Hepatocyte (in vitro differentiated cells and primary cell): ENCODE measurements around the gene CLINT1.

GRCh38 chr5:154238798-154239592, 48.5 kb downstream of the GALNT10 start:
- RAMPAGE, long total RNA: no peak
- RRBS: no CpG with 5 or more reads among the region's 14 CpGs

GRCh38 chr5:154384458-154385031, 61.3 kb upstream of the SAP30L start:
- RAMPAGE, long total RNA: no peak
- RRBS: no CpG with 5 or more reads among the region's 8 CpGs

GRCh38 chr5:154608353-154608692, 130.3 kb upstream of the HAND1 start:
- RAMPAGE, long total RNA: no peak
- RRBS: 49% methylated on average over 2 of the region's 3 CpGs

DNA sequence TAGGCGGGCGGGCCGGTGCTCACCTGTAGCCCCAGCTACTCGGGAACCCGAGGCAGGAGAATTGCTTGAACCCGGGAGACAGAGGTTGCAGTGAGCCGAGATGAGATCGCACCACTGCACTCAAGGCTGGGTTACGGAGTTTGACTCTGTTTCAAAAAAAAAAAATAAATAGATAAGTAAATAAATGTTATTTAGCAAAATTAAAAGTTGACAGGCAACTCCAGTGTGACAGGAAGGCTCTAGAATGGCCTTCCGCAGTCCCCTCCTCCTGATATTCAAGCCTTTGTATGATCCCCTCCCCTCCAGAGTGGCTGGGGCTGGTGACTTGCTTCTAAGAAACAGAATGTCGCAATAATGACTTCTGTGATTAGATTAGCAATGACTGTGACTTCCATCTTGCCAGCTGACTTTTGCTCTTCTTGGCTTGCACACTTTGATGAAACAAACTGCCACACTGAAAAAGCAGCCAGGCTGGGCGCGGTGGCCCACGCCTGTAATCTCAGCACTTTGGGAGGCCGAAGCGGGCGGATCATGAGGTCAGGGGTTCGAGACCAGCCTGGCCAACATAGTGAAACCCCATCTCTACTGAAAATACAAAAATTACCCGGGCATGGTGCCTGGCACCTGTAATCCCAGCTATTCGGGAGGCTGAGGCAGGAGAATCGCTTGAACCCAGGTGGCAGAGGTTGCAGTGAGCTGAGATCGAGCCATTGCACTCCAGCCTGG, 106.5 kb upstream of the LARP1 start:
- RAMPAGE, long total RNA: no peak
- RRBS: 95% methylated on average over 2 of the region's 22 CpGs

GRCh38 chr5:154753640-154754229, 1.4 kb upstream of the LARP1 start:
- RAMPAGE, long total RNA: no peak
- RRBS: no CpG with 5 or more reads among the region's 6 CpGs

GRCh38 chr5:154783664-154784392, 28.7 kb downstream of the LARP1 start:
- RAMPAGE, long total RNA: no peak
- RRBS: no CpG with 5 or more reads among the region's 12 CpGs

GRCh38 chr5:154813588-154813995, 36.8 kb downstream of the FAXDC2 start:
- RAMPAGE, long total RNA: no peak
- RRBS: no CpG with 5 or more reads among the region's 7 CpGs

GRCh38 chr5:155156648-155157067, 143.1 kb downstream of the KIF4B start:
- RAMPAGE, long total RNA: no peak
- RRBS: no CpG with 5 or more reads among the region's 4 CpGs

DNA sequence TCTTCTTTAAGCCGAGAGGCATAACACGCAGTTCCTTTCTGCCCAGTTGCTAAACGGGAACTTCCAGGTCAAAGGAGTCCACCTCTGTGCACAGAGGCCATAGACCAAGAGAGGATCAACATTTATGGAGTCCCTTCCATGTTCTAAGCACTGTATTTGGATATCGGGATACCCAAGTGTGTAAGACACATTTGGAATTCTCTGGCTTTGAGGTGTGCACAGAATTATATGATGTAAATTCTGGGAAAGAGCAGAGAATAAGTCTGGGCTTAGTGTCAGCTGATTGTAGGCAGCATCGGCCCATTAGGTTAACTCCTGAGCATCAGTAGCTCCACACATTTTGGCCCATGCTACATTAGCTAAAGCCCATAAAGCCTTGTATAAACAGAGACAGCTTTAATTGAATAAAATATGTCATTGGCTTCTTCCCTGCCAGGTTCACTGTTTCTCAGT, 209.0 kb downstream of the KIF4B start:
- RAMPAGE, long total RNA: no peak
- RRBS: no CpG with 5 or more reads among the region's 5 CpGs

DNA sequence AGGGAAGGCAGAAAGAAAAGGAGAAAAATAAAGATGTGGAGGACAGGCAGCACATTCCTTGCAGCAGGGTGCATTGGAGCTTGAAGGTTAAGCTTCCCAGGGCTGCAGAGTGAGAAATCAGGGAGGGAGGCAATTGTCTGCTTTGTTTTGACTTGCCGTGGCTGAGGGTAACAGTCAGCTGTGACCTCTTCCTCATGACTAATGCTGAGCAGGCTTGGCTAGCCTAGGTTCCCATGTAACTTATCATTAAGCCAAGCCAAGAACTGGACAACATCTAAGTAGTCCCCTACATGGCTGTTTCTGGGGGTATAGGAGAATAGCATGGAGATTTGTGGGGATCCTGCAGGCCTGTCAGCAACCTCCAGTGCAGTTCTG, 148.9 kb downstream of the SGCD start:
- RAMPAGE, long total RNA: no peak
- RRBS: no CpG with 5 or more reads among the region's 1 CpG

DNA sequence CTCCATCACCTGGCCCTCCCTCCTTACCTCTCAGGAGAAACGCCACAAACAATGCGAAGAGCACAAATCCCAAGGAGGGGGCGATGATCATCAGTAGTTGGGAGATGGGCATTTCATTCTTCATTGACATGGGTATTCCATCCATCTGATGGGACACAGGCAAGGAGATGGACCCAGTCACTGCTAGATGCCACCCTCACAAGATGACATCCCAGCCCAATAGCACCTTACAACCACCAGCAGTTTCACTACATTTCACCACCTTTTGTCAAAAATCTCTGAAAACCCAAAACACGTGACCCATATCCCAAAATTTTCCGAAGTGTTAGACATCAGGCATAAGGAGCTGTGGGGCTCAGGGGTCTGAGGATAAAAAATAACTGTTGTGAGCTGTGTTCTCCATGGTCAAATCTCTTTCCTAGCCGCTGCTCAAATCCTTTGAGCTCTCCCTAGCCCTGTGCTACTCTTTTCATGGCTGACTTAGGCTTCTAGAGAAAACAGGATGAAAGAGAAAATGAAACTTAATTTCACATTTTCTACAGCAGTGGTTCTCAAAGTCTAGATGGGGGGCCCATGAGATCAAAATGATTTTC, 40.9 kb downstream of the TIMD4 start:
- RAMPAGE, long total RNA: no peak
- RRBS: no CpG with 5 or more reads among the region's 6 CpGs

GRCh38 chr5:157109629-157110294, 918 bp upstream of the HAVCR2 start:
- RAMPAGE, long total RNA: no peak
- RRBS: no CpG with 5 or more reads among the region's 1 CpG

DNA sequence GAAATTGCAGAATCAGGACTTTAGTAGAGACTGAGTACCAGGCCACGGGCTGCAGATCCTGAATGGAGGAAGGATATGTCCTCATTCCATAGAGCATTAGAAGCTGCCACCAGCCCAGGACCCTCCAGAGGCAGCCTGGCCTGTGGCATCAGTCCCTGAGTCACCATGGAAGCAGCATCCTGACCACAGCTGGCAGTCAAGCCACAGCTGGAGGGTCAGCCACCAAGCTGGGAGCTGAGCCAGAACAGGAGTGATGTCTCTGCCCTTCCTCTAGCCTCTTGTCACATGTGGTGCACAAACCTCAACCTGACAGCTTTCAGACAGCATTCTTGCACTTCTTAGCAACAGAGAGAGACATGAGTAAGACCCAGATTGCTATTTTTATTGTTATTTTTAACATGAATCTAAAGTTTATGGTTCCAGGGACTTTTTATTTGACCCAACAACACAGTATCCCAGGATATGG, 13.2 kb upstream of the CYFIP2 start:
- RAMPAGE, long total RNA: no peak
- RRBS: no CpG with 5 or more reads among the region's 1 CpG

DNA sequence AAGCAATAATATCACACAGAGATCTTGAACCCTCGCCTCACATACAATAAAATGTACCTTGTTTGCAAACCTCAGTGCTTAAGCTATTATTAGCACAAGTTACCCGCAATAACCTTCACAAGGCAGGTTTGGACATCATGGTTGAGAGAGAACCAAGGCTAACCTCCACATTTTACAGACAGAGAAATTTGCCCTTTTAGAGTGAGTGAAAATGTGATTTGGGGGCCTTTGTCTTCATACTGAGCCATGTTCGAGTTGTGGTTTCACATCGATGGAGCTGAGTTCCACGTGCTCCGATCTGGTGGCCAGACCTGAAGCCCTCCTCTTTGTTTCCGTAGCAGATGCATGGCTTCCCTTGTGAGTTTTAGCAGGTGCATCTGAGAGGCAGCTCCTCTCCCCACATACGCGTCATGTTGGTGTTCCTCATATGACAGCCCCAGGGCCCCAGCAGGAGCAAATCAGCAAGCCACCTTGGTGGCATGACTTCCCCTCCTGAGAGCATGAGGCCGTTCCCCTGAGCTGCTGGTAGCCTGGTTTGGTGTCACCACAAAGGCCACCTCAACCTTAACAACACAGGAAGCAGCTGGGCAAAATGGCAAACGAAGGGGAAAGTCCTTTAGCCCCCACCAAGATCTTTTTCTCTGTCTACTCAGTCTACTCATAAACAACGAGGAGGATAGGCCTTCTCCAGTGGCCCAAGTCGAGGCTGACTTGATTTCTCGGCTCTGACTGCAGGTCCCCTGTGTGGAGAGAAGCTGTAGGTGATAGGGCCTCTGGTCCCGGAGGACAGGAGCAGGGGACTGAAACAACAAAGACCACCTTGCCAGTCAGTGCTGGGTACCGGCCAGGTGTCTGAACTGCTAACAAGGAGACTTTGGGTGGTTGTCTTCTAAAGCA, 5.8 kb downstream of the CYFIP2 start:
- RAMPAGE, long total RNA: no peak
- RRBS: 90% methylated on average over 2 of the region's 16 CpGs

- RAMPAGE, long total RNA: no peak
- RRBS: no CpG with 5 or more reads among the region's 4 CpGs
Observed at GRCh38 chr5:157515910-157516544, 56.0 kb downstream of the NIPAL4 start.

GRCh38 chr5:157563727-157564765, 11.5 kb downstream of the ADAM19 start:
- RAMPAGE, long total RNA: no peak
- RRBS: no CpG with 5 or more reads among the region's 18 CpGs

- RAMPAGE, long total RNA: no peak
- RRBS: 53% methylated on average over 22 of the region's 84 CpGs
Observed at GRCh38 chr5:157689824-157691040, 18.9 kb downstream of the C5orf52 start.

DNA sequence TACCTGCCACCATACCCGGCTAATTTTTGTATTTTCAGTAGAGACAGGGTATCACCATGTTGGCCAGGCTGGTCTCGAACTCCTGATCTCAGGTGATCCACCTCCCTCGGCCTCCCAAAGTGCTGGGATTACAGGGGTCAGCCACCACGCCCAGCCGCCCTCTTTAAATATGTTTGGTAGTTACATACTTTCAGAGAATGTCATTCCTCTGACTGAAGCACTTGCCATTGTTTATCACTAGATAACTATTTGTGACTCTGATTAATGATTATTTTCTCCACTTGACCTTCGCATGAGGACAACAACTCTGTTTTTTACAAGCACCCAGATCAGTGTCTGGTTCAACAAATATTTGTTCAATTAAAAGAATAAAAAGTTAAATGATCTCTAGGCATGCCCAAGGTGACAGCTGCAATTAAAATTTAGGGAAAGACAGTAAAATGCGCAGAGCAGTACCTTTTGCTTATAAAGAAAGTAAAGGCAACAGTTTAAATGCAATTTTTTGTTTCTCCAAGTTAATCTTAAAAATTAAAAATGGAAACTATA, 56.2 kb downstream of the CLINT1 start:
- RAMPAGE, long total RNA: no peak
- RRBS: no CpG with 5 or more reads among the region's 7 CpGs

- RAMPAGE, long total RNA: no peak
- RRBS: 88% methylated on average over 1 of the region's 4 CpGs
Observed at GRCh38 chr5:157832626-157833132, 26.3 kb downstream of the CLINT1 start.

DNA sequence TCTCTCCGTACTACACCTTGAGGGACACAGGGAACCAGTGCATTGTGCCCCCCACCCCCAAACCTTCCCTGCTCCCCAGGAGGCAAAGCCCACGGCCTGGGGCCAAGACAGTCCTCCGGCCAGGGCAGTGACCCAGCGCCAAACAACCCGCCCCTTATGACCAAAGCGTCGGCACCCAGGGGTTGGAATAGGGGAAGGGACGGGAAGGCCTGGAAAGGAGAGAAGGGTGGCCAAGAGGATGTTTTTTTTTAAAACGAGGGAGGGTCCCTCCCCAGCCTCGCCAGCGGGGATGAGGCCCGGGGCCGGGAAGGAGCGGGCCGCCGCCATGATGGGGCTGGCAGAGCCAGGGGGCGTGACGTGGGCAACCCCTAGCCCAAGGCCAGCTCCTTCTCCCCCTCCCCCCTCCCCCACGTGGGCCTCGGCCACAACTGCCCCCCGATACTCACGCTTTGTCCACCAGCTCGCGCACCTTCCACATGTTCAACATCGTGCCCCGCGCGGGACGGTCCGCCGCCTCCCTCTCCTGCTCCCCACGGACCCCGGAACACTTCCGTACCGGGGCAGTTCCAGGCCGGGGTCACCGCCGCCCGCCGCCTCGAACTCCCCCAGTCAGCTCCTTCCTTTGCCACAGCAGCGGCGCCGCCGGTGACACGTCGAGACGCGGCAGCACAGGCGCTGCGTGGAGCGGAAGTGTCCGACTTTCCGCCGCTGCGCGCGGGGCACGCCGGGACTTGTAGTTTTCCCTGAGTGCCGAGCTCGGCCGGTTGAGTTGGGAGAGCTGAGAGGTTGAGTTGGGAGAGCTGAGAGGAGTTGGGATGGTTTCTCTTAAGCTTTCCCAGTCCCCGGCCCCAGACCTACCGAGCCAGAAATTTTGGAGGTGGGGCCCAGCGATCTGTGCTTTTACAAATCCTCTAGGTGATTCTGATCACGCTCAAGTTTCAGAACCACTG, at the start of gene CLINT1:
Gene CLINT1 (minus strand): TSS at position 662 of the 950 bp plus-strand sequence.
- RAMPAGE, long total RNA: start-site peak on the minus strand centred at position 603 of the sequence, 143 bp wide, 2,371 and 683 reads in 2 replicates
- RRBS: 2% methylated on average over 27 of the region's 67 CpGs